ENCODE data around the genes ZNF24, TPGS2 and PIK3C3.

DNA sequence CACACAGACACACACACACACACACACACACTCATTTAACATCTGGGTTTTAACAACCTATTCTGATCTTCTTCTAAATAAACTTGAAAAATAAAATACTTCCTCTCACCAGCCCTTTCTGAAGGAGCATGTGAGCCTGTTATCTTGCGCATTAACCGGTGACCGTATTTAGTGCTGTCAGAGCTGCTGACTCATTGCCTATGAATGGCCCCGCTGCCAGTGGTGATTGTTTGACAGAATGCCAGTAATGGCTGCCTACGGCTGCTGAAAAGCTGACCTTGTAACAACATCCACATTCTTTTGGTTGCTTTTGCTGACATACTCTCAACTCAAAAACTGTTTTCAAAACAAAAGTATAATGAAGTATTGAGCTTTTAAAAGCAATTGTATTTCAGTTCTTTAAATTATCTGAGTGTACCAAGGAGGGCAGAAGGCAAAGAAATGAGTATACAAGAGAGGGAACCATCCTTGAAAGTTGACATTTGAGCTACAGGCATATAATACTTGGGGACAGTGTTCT is 50.4 kb upstream of the DTNA start:
- PRO-cap, result no peak

GRCh38 chr18:34853058-34853563 is 143.0 kb downstream of the DTNA start:
- PRO-cap, result no peak

DNA sequence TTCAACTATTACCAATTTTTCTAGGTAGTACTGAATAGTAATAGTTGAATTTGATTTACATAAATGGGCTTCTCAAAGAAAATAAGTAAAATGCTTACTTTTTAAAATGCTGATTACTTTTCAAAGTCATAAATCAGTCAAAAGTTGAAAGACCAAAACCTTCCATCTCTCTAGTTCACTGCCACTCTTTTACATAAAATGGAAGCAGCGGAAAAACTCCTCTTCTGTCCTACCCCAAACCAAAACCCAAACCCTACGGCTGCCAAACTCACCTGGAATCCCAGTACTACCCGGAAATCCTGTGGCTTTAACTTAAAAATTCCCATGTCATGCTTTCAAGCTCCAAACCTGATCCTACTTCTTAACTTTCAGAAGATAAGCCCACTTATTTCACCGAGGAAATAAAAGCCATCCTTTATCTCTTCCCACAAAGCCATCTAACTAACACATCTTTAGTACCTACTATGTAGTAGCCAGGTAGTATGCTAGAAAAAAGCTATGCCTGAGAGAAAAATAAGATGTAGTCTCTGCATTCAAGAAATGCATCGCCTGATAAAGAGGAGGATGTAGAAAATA is 81.1 kb upstream of the MAPRE2 start:
- PRO-cap, result no peak

GRCh38 chr18:35027126-35027832 is 13.9 kb upstream of the MAPRE2 start:
- PRO-cap, result no peak

DNA sequence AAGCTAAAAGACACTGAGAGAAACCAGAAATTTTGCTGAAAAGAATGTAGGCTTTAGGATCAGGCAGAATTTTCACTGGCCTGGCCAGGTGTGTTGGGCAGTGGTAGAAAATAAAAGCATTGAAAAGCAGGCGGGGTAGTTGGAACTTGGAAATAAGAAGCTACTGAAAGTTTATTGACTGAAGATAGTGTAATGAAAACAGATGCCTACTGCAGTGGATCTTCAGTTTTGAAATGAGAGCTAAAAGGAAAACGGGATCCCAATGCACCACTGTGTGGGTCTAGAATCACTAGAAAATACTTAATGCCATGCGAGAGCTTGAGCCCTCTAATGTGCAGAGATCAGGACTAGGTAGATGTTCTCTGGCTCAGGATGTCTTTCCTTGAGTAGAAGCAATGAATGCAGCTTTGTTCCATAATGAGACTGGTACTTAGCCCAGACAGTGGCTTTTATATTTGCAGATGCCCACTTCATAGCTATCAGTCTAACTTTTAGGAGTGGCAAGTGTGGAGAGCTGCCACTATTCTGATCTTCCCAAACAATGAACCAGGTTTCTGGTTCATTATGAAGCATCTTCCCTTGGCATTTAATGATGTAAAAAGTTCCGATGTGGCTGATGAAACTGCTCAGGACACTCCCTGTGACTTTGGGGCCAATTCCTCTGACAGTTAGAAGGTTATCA is 5.3 kb downstream of the MAPRE2 start:
- PRO-cap, result no peak

DNA sequence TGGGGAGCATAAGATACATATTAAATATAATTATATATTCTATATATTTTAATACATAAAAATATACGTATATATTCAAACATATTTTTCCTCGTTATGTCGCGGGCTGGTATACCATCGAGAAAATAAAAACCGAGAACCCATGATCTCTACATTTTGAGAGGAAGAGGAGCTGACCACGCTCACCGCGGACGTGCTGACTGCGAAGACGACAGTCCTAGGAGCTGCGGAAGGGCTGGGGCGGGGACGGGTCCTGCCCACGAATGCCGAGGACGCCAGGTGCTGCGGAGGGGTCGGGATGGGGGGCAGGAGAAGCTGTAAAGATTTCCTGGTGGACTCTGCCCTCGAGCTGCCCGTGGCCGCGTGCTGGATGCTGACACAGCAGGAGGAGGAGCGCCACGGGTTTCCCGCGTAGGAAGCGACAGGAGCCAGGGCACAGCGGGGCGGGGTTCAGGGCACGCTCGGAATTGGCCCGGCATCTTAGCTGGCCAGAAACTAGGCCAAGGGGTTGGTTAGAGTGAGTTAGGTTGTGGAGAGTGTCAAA is 22.3 kb downstream of the ZSCAN30 start:
- PRO-cap, result no peak

GRCh38 chr18:35344262-35344910 is at the start of gene ZNF24:
TSS of gene ZNF24 (minus strand) at chr18:35344420.
- PRO-cap, result bidirectional peak, plus-strand start at chr18:35344563, minus-strand start at chr18:35344421

GRCh38 chr18:35355073-35355568 is 10.9 kb upstream of the ZNF24 start:
- PRO-cap, result unidirectional peak, plus-strand start at chr18:35355332

DNA sequence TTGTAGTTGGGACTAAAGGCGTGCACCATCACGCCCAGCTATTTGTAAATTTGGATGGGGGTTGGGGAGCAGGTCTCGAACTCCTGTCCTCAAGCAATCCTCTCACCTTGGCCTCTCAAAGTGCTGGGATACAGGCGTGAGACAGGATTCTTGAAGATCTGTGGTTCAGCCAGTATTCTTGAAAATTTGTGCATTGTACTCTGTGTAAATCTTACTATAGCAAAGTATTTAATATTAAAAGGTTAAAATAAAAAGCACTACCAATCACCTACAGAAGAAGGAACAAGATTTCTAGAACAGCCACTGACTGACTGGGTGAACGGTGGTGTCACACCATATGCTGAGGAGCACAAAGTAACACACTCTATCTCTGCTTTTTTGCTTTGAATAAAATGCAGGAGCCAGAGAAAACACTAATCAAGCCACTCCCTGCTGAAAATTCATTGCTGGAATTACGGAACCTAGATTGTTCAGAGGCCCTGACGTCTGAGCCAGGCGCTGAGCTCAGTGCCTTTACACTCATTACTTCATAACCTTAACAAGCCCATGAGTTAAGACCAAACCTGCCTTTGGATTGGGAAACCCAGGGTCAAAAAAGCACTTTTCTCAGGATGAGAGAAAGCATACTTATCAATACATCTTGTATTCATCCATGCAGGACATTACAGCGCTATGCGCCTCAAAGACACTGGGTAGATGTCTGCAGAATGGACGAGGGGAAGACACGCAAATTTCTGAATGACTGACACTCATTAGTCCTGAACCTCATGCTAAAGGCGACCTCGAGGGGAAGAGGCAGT is 891 bp downstream of the INO80C start:
- PRO-cap, result no peak

DNA sequence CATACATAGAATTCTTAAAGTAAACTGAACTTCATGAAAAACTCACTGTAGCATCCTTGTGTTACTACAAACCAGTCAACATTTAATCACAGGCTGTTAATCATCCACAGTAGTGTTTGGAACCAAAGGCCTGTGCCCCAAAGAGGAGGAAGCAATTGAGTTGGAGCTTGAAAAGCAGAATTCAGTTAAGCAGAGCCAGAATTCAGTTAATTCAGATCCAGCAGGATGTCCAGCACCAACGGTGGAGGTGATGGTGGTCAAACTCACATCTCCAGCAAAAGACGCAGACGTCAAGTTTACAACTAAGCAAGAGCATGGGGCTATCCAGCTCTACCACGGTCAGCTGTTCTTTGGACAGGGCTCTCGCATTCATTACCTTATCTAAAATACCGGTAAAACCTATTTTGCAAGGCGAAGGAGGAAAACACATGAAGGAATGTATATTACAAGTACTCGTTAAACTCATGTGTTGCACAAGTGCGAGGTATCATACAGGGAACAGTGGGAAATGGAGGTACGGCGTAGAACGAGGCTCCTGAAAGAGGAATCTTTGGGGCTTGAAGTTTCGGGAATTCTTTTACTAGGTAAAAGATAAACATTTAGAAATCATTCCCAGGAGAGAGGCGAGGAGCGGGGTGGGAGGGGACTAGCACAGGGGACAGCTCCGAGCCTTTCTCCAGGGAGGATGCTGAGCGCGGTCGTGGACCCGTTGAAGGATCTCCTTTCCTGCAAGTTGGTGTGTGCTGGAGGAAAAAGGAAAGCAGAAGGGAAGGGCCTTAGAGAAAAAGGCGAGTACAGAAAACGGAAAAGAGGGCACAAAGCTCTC is 942 bp downstream of the SLC39A6 start:
- PRO-cap, result unidirectional peak, plus-strand start at position 472 of the sequence; unidirectional peak, plus-strand start at position 651 of the sequence

DNA sequence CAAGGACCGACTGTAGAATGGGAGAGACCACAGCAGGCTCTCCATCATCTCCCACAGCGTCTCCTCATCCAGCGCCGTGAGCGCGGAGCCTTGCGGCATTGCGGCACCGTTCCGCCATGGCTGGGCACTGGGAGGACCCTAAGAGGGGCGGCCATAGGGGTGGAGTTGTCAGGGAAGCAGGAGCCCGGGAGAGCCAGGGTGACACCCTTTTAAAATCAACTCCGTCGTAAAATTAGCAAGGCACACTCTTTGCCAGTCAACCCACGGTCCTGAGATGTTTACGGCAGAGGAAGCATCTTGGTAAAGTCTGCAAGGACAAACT is 1.6 kb downstream of the ELP2 start:
- PRO-cap, result no peak

GRCh38 chr18:36219542-36219900 is 32.2 kb downstream of the MOCOS start:
- PRO-cap, result no peak

DNA sequence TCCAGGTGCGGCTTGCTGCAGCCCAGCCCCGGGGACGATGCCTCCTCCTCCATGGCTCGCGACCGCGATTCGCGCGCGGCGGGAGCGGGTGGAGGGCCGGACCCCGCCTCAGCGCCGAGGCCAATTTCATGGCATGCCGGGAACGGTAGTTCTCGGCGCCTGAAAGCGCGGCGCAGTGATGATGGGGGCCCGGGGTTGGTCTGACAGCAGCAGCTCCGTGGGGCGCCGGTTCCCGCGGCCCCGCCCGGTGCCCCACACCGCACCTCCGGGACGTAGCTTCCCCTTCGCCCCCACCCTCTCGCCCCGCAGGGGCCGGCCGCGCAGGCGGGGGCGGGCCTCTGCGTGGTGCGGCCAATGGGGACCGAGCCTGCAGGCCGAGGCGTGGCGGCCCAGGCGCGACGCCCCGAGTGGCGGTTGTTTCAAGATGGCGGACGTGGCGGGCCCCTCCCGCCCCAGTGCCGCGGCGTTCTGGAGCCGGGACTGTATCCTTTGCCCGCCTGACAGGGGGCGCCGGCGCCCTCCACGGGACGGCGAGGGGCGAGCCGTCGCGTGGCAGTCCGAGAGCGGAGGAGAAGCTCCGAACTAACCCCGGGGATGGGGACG is at the start of gene TPGS2:
TSS of gene TPGS2 (minus strand) at position 288 of the 603 bp plus-strand sequence.
- PRO-cap, result bidirectional peak, plus-strand start at position 412 of the sequence, minus-strand start at position 91 of the sequence

DNA sequence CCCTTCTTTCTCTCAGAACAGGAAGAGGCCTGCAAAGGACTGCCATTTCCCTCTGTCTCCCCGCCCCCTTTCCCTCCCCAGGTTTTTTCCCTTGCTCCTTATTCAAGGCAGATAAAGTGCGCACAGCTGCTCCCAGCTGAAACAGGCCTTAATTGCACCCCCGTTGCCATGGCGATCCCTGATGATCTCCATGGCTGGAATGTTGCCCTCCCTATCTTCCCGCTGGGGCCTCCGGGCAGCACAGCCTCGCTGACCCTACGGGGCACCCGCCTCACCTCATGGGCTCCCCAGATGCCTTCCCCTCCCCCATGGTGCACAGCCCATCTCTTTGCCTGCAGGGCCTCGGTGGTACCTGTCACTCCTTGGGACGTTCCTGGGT is 115.2 kb downstream of the CELF4 start:
- PRO-cap, result no peak

DNA sequence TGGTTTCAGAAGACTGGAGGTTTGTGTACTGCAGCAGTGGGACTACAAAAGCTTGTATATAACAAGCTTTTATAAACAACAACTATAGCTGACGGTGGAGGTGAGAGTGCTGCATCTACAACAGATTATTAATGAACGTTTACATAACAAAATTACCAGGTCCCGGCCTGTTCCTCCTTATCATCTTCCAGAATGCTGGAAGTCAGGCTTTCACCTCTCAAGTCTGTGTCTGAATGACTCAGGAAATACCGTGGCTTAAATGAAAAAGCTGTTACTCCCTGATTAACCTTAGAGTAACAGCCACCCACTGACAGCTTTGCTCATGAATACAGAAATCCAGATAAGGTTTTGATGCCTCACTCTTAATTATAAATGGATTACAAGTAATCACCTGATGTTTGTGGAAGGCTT is 885.2 kb upstream of the CELF4 start:
- PRO-cap, result no peak

GRCh38 chr18:41954847-41955739 is at the start of gene PIK3C3:
TSS of gene PIK3C3 (plus strand) at chr18:41955234.
- PRO-cap, result bidirectional peak, plus-strand start at chr18:41955280, minus-strand start at chr18:41954997

DNA sequence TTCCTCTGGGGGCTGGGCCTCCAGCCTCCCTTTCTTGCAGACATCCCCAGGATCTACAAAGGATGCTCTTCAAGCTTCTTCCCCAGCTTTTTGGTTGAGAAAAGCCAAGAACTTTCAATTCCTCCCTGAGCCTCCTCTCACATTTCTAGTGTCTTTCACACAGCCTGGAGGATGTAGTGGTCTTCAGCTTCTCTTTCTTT is 210.2 kb downstream of the PIK3C3 start:
- PRO-cap, result no peak

DNA sequence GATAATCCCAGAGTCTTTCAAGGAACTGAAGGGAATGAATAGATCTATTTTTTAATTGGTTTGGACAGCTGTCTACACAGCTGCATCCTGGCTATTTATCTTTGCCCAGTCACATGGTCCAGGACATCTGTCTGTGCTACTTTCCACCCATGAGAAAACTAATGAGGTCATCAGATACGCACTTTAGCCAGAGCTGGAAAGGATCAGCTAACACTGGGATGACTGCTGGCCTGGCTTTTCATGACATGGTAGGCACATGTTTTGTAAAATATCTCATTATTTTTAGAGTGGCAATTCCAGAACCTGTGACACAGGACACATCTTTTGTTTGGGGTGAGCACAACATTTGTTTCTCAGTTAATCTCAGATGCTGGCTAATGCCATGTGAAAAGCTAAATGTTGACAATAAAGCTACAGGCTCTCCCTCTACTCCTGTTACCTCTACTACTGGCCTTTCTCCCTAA is 500.8 kb downstream of the RIT2 start:
- PRO-cap, result no peak

GRCh38 chr18:43883889-43884394 is 606.7 kb upstream of the SYT4 start:
- PRO-cap, result no peak

DNA sequence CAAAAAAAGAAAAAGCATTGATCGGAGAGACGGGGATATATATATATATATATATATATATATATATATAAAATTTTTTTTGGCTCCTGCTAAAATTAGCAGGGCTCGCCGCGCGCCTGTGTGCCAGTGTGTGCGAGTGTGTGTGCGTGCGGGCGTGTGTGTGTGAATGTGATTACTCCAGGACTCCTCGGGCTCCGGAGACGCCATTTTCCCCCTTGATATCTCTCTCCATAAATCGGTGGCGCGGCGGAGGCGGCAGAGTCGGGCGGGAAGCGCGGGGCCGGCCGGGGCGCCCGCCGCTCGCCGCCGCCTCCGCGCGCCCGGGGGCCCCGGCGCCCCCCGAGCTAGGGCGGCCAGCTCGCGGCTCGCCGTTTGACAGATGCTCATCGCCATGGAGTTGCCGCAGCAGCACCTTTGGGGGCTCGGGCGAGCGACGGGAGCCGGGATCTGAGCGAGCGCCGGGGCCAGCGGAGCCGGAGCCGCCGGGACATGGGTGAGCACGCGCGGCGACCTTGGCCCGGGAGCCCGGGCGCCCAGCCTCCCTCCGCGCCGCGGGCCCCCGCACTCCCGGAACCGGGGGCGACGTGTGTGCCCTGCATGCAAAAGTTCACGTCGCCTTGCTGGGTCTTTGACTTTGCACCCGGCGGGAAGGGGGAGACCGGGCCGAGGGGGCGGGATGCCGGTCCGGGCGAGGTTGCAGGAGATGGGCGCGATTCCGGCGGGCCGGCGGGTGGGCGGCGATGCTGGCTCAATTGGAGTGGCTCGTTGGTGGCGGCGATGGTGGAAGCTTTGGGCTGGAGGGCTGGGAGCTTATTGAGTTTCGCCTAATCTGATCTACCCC is 565 bp upstream of the SETBP1 start:
- PRO-cap, result bidirectional peak, plus-strand start at position 257 of the sequence, minus-strand start at position 145 of the sequence; bidirectional peak, plus-strand start outside the sequence, minus-strand start at position 791 of the sequence

Measured in LUHMES (cell line).